ENCODE results near the genes DSC1 and DSG1.

- RAMPAGE, long total RNA: no peak
- RRBS: no CpG with 5 or more reads among the region's 5 CpGs
Measured at GRCh38 chr18:24231725-24232335, 93.0 kb downstream of the CABYR start.

- RAMPAGE, long total RNA: no peak
- RRBS: no CpG with 5 or more reads among the region's 3 CpGs
Measured at GRCh38 chr18:24913320-24913835, 438.6 kb downstream of the ZNF521 start.

DNA sequence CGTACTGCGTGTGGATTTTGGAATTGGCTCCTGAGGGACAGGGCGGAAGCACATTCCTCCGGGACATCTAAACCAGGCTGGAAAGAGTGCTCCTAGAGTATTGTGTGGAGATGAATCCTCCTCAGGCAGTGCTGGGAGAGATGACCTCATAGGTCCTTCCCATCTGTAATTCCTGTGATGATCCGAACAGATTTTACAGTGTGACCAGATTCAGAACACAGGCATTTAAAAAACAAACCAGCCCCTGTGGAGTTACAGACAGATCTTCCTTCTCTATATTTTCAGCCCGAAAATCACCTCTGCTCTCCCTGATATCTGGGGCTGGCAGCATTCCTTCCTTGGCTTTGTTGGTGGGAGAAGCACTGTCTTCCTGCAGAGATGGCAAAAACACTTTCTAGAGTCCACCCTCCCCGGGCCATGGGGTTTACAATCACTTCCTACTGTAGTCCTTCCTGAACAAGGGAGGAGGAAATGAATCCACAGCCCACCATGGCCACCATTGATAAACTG, 438.1 kb downstream of the ZNF521 start:
- RAMPAGE, long total RNA: no peak
- RRBS: no CpG with 5 or more reads among the region's 7 CpGs

GRCh38 chr18:24988154-24988410, 363.9 kb downstream of the ZNF521 start:
- RAMPAGE, long total RNA: no peak
- RRBS: no CpG with 5 or more reads among the region's 3 CpGs

DNA sequence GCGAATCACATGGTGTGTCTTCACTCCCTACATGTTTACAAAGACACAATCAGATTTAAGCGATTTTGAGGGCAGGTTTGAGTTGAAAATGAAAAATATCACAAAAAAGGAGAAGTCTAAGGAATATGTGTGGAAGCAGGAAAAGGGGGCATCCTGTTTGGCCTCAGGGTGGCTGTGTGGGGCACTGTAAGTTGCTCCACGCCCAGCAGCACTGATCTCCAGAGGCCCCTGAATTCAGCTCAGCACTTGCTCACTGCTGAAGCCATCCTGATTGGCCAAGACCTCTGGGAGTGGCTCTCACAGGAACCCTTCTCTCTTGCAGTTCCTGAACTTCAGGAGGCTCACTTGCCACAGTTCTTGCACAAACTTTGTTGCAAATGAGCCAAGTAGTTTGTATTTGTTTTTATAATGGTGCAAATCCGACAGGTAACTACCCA, 363.5 kb downstream of the ZNF521 start:
- RAMPAGE, long total RNA: no peak
- RRBS: no CpG with 5 or more reads among the region's 4 CpGs

DNA sequence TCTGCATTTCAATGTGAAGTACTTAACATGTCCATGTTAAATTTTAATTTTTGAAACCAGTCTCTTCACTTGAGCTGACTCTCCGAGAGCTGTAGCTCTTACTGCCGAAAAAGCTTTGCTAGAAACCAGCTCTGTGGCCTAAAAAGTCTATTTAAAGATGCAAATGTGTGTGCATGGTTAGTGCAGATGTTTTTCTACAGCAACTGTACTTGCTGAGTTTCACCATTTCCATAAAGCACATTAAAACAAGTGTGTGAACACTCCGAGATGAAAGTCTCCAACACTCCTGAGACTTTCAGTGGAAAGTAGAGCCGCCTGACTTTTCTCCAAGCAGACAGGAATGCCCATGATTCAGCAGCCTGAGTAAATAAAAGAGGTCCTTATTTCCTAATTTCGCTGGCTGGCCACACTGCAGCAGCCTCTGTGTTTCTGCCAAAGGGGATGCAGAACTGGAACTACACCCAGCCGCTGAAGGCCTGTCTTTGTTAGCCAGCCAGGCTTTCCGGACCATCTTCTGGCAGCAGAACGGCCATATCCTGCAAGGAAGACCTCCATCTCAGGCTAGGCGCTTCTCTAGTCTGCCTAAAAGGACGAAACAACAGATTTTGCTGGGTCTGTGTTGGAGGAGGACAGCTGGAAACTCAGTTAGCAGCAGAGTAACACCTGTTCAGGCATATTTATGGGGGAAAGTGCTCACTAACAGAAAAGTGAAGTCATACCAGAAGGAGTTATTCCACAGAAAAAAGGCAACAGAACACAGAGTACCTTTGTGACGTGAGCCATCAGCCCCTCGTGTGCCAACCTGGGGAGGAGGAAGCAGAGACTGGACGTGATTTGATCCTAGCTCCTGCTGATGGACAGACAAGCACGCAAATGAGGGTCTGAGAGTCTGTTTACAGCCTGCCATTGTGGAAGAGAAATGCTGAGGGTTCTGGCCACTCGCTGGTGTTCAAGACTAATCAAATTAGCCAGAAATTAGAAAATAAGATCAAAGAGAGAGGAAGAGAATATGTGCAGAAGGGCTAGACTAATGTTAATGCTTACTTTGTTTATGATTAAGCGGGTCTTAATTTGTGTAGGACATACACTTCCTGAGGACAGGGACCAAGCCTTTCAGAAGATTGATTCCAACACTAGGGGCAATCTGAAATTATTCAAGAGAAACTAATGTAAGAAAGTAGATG, 120.9 kb downstream of the ZNF521 start:
- RAMPAGE, long total RNA: no peak
- RRBS: no CpG with 5 or more reads among the region's 16 CpGs

- RAMPAGE, long total RNA: no peak
- RRBS: 3% methylated on average over 22 of the region's 67 CpGs
Measured at GRCh38 chr18:25349906-25350495, 2.0 kb downstream of the ZNF521 start.

DNA sequence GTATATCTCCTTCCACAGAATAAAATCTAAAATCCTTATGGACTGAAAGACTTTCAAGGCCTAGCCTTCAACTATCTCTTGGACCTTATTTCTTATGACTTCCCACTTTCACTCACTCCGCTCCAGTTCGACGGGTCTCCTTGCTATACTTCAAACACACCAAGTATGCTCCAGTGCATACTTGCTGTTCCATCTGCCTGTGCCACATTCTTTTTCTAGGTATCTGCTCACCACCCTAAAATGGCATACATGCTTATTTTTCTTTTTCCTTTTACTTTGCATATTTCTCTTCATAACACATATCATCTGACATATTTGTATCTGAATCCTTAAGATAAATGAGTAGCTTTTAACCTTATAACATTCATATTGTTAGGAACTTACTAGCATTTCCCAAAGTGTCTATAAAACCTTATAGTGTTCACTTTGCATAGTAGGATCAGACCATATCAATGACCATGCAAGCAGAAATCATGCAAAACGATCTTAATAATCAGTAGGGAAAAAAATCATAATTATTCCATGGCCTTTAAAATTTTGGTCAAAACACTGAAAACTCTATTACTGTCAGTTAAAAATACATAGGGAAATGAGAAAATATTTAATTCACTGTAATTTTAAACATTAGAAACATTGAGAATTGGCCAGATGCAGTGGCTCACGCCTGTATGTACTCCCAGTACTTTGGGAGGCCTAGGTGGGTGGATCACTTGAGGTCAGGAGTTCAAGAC, 45.0 kb downstream of the SS18 start:
- RAMPAGE, long total RNA: no peak
- RRBS: no CpG with 5 or more reads among the region's 5 CpGs

DNA sequence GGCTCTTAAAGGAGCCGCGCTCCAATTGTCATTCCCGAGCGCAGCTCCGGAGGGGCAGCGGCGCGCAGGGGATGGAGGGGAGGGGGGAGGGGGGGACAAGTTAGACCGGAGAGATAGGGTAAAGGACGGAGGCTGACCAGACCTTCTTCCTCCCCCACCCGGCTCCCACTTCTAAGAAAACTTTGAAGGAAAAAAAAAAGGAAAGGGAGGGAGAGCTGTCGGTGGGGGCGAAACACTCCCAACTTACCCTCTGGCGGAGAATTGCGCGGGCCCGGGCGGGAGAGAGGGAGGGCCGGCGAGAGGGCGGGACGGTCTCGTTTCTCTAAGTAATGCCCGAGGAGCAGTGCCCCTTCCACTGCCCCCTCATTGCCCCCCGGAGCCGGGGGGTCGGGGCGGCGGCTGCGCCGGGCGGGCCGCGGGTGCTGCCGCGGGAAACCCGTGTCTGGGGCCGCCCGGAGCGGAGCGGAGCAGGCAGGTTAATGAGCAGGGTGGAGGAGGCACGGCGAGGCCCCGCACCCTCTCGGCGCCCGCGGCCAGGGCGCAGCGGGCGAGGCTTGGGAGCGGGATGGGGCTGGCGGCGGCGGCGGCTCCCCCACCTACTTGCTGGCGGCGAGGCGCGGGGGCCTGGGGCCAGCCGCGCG, 411 bp upstream of the KCTD1 start:
- RAMPAGE, long total RNA: no peak
- RRBS: 2% methylated on average over 29 of the region's 63 CpGs

DNA sequence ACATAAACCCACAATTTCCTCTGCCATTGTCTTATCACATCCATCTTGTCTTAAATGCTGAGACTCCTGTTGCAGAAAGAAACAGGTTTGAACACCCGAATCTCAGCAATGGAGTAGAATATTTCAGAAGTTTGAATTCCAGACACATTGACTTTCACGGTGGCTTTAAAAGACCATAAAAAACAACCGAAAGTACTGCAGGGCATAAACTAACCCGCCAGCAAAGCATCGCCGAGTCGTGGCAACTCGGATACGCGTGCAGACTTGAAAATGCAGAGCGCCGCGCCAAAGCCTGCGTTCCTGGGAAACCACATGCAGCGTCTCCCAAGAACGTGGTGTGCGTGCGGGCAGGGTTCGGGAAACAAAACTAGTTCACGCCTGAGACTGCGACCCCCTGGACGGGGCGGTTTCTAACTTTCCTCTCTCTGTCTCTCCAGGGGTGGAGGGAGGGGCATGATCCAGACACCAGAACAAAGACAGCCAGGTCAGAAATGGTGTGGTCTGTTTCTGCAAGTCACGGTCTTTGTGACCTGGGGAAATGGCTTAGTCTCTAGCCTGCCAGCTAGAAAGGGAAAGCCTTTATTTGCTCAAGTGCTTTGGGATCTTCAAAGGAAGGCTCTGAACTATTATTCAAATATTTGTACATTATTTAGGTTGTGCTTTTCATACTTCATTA, 26.8 kb upstream of the KCTD1 start:
- RAMPAGE, long total RNA: no peak
- RRBS: no CpG with 5 or more reads among the region's 24 CpGs

DNA sequence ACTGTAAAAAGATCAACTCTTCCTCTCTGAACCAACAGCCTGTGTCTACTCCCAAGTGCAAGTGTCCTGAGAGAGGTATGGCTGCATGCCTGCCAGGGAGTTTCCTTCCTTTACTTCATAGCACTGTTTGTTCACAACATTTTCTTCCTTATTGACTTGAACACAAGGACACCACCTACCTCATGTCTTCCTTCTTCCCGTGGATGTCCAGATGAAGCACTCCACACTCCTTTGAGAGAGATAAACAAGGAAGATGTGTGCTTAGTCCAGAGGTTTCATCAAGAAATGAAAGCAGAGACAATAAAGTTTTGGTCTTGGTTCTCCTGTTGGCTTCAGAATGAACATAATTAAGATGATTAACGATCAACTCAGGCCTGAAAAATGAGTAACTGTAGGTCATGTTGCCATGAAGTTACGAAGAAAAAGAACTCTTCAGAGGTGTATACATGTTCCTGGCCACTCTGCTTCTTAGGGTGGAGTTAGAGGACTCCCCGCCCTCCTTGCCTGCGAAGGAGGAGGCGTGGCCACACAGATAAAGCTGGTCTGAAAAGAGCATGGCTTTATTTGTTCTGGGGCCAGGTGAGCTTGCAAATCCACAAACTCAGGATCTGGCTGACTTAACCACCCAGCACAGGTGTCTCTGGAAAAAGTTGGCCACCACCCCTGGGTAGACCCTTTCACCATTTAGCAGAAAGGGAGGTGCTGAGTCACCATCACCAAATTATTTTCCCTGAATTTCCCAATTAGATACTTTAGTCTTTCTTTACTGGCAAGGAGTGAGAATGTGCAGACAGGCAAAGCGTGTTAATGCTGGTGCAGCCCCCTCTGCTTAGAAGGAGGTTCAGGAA, 155.1 kb upstream of the KCTD1 start:
- RAMPAGE, long total RNA: no peak
- RRBS: no CpG with 5 or more reads among the region's 7 CpGs

- RAMPAGE, long total RNA: no peak
- RRBS: 7% methylated on average over 2 of the region's 3 CpGs
Measured at GRCh38 chr18:27605326-27605606, 420.2 kb upstream of the CHST9 start.

DNA sequence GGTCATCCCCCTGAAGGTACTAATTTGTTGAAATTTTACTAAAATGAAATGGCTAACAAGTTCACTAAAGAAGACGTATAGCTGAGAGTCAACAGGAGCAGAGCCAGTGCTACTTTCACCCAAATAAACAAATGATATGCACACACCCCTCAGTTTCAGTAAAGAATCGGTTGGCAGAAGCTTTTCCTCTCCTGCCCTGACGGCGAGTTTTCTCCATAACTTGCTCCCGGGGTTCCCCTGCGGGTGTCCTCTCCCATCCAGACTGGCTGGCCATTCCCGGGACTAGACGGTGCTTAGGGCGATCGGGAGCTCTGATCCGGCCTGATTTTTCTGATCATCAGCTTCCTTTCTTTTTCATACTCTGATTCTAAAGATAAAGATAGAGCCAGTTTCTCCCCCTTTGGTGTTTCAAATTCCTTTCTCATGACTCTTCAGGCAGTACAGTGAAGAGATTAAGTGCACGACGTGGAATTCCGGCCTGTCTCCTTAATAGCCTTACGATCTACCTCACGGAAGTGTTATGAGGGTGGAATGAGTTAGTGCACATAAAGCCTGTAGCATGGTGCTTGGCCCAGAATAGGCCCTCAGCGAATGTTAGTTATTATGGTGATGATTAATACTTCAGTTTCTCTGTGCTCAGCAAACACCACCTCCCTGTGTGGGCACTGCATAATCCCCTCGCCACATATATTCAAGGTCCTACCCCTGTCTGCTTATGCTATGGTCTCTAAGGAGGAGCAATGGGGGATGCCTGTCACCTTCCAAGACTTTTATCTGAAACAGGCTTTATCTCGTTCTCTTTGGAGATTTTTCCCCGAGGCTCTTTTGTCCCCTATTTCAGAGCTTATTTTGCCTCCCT, 255.0 kb downstream of the CDH2 start:
- RAMPAGE, long total RNA: no peak
- RRBS: 30% methylated on average over 7 of the region's 20 CpGs

DNA sequence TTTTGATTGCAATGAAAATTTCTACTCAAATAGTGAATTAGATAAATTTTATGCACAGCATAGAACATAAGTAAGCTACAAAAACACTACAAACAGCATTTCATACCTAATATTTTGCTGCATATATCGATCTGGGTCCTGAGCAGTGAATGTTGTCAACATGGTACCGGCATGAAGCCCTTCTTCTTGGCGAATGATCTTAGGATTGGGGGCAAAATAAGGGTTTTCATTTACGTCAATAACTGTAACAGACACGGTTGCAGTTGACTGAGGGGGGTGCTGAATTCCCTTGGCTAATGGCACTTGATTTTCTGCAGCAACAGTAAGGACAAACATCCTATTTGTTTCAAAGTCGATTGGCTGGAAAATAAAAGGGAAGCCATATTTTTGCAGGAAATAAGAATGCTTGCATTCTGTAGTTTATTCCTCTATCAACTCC, 186.9 kb downstream of the CDH2 start:
- RAMPAGE, long total RNA: no peak
- RRBS: no CpG with 5 or more reads among the region's 6 CpGs

DNA sequence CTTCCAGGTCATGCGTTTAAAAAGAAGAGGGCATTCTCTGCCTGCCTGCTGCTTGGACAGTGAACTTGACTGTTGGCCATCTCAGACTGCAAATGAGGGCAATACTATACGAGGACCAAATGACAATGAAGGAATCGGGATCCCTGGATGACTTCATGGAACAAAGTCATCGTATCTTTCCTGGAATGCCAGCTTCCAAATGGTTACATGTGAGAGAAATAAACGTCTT, 57.2 kb downstream of the CDH2 start:
- RAMPAGE, long total RNA: no peak
- RRBS: no CpG with 5 or more reads among the region's 5 CpGs

DNA sequence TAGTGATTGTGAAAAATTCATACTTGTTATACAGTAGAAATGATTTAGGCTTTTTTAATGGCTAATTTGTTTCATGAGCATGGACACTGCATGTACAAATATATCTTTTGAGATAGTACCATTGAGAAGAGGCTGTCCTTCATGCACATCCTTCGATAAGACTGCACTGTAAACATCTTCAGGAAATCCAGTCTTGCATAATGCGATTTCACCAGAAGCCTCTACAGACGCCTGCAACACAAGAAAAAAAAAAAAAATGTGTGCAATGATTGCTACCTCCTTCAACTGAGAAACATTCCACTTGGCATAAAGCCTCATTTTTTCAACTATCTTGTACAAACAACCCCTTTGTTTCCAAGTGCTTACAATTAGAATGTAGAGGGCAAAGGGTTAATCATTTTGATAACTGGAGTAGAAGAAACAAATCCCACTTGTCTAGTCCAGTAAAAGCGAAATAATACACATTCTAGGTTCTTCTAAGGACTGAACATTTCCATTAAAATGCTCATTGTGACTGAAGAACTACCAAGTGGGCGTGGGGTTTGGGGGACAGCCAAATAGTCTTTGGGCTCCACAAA, 29.3 kb downstream of the CDH2 start:
- RAMPAGE, long total RNA: no peak
- RRBS: no CpG with 5 or more reads among the region's 5 CpGs

DNA sequence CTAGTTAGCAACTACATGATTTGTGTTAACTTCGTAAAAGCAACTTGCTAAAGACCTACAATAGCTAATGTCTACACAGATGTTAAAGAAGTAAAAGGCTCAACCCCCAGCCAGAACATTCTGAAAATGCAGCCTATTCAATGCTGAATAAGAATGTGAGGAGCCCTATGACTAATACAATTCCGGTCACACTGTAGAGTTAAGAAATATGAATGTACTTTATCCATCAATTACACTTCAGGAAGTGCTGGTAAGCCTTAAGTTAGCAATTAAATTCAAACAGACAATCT, 591.0 kb upstream of the CDH2 start:
- RAMPAGE, long total RNA: no peak
- RRBS: no CpG with 5 or more reads among the region's 2 CpGs

DNA sequence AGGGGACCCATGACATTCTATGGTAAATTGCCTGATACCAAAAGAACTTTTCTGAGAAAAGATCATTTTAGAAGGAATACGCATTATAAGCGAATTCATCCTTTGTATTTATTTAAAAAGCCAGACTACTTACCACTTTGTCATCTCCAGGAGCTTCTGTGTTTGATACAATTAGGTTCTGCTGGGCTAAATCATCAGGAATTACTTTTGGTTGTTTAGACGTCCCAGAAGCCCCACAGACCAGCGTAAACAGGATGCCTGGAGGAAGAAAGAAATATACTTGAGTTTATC, 28.0 kb upstream of the DSC3 start:
- RAMPAGE, long total RNA: no peak
- RRBS: no CpG with 5 or more reads among the region's 4 CpGs

- RAMPAGE, long total RNA: no peak
- RRBS: no CpG with 5 or more reads among the region's 6 CpGs
Measured at GRCh38 chr18:31162565-31163044, at the start of gene DSC1. Gene DSC1, minus strand, starts transcription at chr18:31162856.

DNA sequence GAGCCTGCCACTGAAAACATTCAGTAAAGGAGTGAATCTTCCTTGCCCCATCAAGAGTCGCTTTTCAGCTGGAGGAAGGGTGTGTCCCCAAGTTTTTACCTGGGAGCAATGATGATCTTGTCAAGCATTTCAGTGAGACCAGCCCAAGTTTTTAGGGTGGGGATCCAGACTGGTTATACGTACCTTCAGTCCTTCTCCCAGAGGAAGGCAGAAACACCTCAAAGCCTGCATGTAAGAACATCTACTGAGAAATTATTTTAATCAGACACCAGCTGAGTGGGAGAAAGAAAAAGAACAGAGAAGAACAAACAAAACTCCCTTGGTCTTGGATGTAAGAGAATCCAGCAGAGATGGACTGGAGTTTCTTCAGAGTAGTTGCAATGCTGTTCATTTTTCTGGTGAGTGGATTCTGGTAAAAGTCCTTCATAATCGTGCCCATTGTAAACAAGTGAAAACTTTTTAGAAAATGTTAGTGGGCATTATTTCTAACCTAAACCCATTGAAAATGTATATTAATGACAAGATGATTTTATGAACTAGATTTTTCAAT, at the start of gene DSG1:
Gene DSG1 (plus strand): TSS at position 210 of the 550 bp plus-strand sequence.
- RAMPAGE, long total RNA: no peak
- RRBS: no CpG with 5 or more reads among the region's 3 CpGs

All from cardiac muscle cell (in vitro differentiated cells and primary cell).